Measurements from ENCODE around the genes TCAIM, ZNF197, FYCO1 and CCRL2.

- PRO-cap, result no peak
- RAMPAGE, long total RNA, 2 experiments, result no peak in any of the 2 experiments
Measured at GRCh38 chr3:43894687-43894998, 203.9 kb downstream of the ABHD5 start.

DNA sequence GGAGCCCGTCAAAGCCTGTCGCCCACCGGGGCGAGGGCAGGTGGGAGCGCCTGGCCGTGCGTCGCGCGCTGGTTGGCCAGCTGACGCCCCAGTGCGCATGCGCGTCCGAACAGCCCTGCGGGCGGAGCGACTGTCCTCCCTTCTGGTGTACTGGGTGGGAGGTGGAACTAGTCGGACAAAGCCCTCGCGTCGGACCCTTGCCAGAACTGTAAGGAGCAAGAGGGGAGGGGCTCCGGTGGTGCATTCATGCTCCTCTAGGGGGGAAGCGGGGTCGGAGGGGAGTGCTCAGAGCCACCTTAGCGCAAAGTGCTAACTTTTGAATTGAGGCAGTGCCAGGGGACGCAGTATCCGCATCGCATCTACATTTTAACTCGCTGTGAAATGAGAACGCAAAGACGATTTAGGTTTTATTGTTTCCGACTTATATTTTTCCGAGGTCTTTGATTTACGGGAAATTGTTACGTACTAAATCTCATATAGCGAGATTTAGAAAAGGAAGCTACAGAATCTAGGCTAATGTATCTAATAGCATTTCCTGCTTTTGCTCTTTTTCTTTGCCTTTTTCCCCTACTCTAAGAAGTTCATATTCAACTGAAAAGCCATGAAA lies at the start of gene TCAIM:
TSS of gene TCAIM (plus strand) at position 140 of the 607 bp plus-strand sequence.
- PRO-cap, result bidirectional peak, plus-strand start at position 148 of the sequence, minus-strand start at position 74 of the sequence
- RAMPAGE, long total RNA, 2 experiments, result start-site peak on the plus strand in 2 of 2 experiments, centred at positions 147 to 149 of the sequence, 132 to 198 reads per replicate

DNA sequence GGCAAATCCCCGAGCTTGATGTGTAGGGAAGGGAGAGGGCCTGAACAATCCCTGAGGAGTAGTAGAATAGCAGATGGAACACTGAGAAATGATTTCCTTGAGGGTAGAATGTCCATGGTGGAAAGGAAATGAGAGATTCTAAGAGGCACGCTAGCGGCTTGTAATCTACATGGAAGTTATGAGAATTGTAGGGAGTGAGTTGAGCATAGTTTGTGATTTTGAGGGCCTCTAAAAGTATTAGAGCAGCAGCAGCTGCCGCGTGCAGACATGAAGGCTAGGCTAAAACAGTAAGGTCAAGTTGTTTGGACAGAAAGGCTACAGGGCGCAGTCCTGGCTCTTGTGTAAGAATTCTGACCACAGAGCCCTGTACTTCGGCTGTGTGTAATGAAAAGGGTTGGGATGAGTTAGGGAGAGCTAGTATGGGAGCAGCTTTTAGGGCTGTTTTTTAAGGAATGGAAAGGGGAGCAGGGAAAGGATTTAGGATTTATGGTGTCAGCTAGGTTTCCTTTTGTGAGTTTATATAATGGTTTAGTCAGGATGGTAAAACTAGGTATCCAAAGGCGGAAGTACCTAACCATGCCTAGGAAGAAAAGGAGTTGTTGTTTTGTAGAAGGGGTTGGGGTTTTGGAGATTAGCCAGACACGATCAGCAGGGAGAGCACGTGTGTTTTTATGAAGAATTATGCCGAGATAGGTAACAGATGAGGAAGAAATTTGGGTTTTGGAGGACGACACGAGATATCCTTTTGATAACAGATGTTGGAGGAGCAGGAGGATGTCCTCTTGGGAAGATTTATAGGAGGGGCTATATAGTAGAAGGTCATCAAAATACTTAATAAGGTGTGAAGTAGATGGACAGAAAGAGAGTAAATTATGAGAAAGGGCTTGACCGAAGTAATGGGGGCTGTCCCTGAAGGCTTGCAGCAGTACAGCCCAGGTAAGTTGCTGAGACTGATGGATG lies 8.2 kb downstream of the TCAIM start:
- PRO-cap, result no peak
- RAMPAGE, long total RNA, 2 experiments, result no peak in any of the 2 experiments

GRCh38 chr3:44445055-44445495 lies 32.4 kb downstream of the ZNF445 start:
- PRO-cap, result no peak
- RAMPAGE, long total RNA, 2 experiments, result no peak in any of the 2 experiments

DNA sequence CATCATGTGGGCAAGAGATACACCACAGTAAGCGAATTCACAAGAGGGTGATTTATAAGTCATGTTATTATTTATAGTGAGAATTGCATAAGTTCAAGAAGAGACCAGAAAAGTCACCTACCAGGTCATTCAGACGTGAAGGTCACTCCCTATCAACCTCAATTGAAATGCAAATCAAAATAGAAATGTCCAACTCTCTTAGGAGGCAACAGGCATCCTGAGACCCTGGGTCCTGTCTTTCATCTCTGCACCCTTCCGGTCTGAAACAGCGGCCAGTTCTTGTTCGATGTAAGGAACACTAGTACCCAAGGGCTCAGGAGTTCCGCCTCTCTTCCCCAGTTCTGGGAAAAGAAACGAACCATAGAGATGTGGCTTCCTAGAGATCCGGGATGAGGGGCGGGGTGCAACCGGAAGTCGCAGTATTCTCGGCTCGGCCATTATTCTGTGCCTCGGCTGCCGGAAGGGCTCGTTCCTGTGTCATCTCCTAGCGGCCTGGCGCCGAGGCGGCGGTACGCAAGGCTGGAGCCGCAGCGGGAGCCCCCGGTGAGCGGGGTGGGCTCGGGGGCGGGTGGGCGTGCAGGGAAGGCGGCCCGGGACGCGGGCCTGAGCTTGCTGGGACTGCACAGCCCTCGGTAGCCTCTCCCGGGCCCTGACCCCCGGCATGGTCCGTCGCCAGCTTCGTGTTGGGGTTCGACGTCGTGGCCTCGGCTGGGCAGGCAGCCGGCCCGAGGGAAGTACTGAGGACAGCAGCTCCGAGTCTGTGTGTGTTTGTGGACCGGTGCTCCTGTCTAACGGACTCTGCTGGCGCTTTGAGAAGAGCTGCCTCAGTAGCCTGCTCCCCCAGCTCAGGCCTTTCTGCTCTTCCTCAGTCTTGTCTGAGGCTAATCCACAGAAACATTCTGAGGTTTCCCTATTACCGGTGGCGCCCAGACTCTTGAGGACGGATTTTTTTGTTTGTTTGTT lies at the start of gene ZNF197:
TSS of gene ZNF197 (plus strand) at position 436 of the 963 bp plus-strand sequence.
- PRO-cap, result bidirectional peak, plus-strand start at position 437 of the sequence, minus-strand start at position 341 of the sequence; unidirectional peak, minus-strand start at position 877 of the sequence
- RAMPAGE, long total RNA, 2 experiments, result start-site peak on the plus strand in 1 of 2 experiments, centred at position 482 of the sequence, 20 reads per replicate; start-site peak on the minus strand in 2 of 2 experiments, centred at positions 315 to 327 of the sequence, 21 to 23 reads per replicate

DNA sequence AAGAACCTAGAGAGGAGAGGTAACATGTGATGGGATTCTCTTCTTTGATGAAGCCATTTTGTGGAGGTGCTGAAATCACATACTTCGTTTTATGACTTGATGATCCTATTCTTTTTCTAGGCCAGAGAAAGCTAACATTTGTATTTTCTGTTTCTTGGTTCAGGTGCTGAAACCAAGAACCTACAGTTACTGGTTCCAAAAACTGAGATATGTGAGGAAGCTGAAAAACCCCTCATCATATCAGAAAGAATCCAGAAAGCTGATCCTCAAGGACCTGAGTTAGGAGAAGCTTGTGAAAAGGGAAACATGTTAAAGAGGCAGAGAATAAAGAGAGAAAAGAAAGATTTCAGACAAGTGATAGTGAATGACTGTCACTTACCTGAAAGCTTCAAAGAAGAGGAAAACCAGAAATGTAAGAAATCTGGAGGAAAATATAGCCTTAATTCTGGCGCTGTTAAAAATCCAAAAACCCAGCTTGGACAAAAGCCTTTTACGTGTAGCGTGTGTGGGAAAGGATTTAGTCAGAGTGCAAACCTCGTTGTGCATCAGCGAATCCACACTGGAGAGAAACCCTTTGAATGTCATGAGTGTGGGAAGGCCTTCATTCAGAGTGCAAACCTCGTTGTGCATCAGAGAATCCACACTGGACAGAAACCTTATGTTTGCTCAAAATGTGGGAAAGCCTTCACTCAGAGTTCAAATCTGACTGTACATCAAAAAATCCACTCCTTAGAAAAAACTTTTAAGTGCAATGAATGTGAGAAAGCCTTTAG lies 10.2 kb downstream of the ZNF35 start:
- PRO-cap, result no peak
- RAMPAGE, long total RNA, 2 experiments, result no peak in any of the 2 experiments

DNA sequence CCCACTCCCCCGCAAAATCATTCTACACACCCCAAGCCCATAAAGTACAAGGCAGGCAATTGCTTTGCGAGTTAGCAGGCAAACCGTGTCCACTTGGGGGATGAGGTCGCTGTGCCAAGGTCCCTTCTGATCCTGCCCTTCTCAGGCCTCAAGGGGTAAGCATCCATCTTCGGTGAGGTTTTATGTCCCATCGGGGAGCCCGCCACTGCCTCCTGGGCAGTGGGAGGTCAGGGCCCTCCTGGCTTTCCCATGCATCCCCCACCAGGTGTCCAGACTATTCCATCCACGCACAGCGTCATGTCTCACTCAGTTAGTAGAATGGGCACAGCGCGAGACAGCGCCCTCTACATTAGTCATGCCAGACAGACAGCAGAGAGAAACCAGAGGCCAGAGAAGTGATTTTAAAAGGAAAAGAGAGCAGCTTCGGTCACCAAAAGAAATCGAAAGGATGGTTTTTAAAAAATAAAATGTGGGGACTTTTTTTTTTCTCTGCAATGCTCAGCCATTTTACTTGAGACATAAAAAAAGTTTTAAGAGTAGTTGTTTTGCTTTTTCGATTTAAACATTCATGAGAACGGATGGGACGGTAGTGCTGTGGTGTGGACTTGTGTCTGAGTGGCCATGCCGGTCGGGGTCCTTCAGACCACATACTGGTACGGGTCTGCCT lies 49.8 kb downstream of the ZDHHC3 start:
- PRO-cap, result no peak
- RAMPAGE, long total RNA, 2 experiments, result no peak in any of the 2 experiments

- PRO-cap, result no peak
- RAMPAGE, long total RNA, 2 experiments, result no peak in any of the 2 experiments
Measured at GRCh38 chr3:45125353-45125816, 20.8 kb downstream of the CDCP1 start.

GRCh38 chr3:45516113-45516811 lies 78.3 kb upstream of the LIMD1 start:
- PRO-cap, result no peak
- RAMPAGE, long total RNA, 2 experiments, result no peak in any of the 2 experiments

DNA sequence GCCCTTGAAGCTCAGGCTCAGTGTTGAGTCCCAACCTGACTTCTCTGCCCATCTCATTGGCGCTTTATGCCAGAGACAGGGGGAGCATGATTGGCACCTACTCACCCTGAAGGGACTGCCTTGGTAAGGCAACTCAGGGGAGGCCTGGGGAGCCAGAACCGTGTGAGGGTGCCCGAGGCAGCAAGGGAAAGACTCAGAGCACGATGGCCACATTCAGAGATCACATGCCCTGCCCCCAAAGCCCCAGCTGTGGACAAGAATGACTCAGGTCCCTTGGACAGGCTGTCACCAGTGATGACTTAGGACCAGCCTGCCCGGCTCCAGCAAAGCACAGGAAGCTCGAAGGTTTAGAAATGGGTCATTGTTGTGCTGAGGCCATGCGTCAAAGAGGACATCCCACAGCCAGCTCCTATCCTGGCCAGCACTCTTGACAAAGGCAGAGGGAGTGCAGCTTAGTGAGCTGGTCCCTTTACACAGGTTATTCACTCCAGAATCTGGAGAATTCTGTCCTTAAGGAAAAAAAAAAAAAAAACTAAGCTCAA lies 49.0 kb upstream of the LIMD1 start:
- PRO-cap, result bidirectional peak, plus-strand start at position 361 of the sequence, minus-strand start at position 193 of the sequence
- RAMPAGE, long total RNA, 2 experiments, result no peak in any of the 2 experiments

DNA sequence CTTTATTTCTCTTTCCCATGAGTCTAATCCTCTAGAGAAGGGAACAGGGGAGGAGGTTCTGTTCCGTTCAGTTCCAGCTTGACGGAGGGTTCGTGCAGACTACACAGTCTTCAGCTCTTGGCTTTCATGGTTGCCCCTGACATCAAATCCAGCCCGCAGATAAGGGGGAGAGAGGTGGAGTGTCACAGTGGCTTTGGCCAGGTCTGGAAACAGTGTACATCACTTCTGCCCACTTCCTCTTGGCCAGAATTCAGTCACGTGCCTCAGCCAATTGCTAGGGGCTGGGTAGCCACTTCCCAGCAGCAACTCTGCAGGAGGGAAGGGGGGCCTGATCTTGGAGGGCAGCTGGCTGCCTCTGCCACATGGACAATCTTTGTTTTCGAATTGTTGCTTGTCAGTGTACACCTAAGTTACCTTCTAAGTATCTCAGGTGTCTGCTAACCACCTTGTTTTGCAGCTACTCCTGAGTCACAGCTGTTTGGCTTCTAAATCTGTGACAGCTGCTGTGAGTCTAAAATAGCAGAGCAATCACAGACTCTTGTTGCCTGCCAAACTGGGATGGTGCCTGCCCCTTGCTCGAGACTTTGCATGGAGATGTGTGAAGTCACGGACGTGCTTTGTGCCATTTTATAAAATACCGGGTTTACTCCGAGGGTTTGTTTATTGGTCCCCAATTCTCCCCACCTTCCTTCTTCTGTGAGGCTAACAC lies 41.0 kb upstream of the LIMD1 start:
- PRO-cap, result unidirectional peak, plus-strand start at position 70 of the sequence; unidirectional peak, minus-strand start at position 103 of the sequence; bidirectional peak, plus-strand start at position 533 of the sequence, minus-strand start at position 465 of the sequence
- RAMPAGE, long total RNA, 2 experiments, result no peak in any of the 2 experiments

GRCh38 chr3:45604141-45604655 lies 9.6 kb downstream of the LIMD1 start:
- PRO-cap, result bidirectional peak, plus-strand start at chr3:45604380, minus-strand start at chr3:45604243
- RAMPAGE, long total RNA, 2 experiments, result no peak in any of the 2 experiments

- PRO-cap, result no peak
- RAMPAGE, long total RNA, 2 experiments, result no peak in any of the 2 experiments
Measured at GRCh38 chr3:45965482-45966062, 22.3 kb downstream of the CXCR6 start.

DNA sequence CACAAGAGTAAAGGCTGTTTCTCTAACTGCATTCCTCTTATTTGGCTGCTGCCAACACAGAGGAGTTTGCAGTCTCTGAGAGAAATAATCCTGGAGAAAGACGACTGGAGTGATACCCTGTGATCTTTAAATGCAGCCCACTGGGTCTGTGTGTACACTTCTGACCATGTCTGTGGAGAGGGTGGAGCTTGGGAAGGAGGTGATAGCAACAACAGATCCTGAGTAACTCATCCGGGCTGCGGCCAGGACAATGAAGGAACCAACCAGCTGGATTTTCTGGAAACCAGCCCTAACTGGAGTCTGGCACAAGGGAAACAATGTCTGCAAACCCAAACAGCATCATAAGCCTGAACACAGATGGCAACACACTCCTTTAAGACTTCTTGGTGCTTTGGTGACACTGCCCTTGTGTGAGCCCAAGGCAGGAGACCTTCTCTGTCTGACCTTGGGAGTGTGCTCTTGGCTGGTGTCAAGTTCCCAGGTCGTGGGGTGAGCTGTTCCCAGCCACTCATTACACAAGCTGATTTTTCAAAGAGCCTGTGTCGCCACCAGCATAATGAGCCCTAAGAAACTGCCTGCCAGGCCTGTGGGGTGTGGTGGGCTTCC lies 8.0 kb downstream of the FYCO1 start:
- PRO-cap, result bidirectional peak, plus-strand start at position 234 of the sequence, minus-strand start at position 132 of the sequence
- RAMPAGE, long total RNA, 2 experiments, result no peak in any of the 2 experiments

DNA sequence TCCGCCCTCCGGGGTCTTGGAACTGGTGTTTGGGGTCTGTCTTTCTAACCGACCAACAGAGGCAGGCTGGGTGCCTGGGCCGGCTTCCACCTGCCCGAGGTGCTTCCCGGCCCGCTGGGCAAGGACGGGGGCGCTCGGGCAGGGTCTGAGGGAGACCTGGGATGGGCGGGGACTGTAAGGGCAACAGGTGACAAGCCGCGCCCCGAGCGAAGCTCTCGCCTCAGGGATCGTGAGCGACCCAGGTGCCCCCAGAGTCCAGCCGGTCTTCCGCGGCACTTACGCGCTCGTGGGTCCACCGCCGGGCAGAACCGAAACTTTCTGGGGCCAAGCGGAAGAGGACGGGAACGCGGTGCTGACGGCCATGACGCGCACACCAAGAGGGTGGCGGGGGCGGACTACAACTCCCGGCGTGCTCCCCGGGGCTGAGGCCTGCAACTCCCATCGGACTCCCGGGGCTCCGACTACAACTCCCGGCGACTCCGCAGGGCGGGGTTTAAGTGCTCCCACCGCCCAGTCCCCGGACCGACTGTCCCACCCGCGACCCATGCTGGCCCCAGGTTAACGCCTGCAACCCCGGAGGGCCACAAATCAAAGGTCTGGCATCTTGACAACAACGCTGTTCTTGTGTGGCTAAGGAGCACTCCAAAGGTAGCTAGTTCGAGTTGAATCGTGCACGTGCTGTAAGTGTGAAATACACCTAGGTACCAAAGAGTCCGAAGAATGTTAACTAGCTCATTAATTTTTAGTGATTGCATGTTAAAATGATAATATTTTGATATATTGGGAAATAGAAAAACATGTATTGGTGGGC lies at the start of gene FYCO1:
TSS of gene FYCO1 (minus strand) at position 383 of the 811 bp plus-strand sequence.
- PRO-cap, result unidirectional peak, minus-strand start at position 147 of the sequence; bidirectional peak, plus-strand start at position 513 of the sequence, minus-strand start at position 320 of the sequence
- RAMPAGE, long total RNA, 2 experiments, result start-site peak on the minus strand in 2 of 2 experiments, centred at positions 369 to 374 of the sequence, 211 to 2,423 reads per replicate

GRCh38 chr3:46089086-46090052 lies 62.1 kb upstream of the XCR1 start:
- PRO-cap, result no peak
- RAMPAGE, long total RNA, 2 experiments, result no peak in any of the 2 experiments

DNA sequence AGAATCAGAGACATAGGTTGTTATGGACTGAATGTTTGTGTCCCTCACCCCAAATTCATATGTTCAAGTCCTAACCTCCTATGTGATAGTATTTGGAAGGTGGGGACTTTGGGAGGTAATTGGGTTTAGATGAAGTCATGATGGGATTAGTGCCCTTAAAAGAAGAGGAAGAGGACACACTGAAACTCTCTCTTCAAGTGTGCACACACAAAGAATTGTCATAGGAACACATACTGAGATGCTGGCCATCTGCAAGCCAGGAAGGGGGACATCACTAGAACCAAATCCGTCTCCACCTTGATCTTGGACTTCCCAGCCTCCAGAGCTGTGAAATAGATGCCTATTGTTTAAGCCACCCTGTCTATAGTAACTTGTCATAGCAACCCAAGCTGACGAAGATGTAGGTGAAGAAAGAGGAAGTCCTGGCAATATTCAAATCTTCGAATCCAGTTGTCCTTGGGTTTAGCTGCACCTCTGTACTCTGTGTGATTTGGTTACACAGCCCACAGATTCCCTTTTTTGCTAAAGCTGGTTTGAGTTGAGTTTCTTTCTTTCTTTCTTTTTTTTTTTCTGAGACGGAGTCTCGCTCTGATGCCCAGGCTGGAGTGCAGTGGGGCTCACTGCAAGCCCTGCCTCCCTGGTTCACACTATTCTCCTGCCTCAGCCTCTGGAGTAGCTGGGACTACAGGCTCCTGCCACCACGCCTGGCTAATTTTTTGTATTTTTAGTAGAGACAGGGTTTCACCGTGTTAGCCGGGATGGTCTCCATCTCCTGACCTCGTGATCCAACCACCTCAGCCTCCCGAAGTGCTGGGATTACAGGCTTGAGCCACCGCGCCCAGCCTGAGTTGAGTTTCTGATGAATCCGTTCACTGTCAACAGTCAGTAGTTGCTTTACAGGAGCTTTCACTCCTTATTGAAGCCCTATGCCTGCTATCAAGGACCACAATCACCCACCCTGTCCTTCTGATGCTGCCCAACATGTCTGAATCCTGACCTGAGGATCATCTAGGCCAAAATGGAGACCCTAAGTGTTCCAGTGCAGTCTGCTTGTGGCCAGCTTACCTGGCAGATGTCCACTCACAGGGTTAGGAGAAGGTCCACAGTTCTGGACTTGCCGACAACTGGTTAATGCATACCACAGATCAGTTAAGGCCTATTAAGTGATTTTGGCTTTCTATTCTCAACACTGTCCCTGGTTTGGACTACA lies 68.2 kb upstream of the XCR1 start:
- PRO-cap, result no peak
- RAMPAGE, long total RNA, 2 experiments, result no peak in any of the 2 experiments

DNA sequence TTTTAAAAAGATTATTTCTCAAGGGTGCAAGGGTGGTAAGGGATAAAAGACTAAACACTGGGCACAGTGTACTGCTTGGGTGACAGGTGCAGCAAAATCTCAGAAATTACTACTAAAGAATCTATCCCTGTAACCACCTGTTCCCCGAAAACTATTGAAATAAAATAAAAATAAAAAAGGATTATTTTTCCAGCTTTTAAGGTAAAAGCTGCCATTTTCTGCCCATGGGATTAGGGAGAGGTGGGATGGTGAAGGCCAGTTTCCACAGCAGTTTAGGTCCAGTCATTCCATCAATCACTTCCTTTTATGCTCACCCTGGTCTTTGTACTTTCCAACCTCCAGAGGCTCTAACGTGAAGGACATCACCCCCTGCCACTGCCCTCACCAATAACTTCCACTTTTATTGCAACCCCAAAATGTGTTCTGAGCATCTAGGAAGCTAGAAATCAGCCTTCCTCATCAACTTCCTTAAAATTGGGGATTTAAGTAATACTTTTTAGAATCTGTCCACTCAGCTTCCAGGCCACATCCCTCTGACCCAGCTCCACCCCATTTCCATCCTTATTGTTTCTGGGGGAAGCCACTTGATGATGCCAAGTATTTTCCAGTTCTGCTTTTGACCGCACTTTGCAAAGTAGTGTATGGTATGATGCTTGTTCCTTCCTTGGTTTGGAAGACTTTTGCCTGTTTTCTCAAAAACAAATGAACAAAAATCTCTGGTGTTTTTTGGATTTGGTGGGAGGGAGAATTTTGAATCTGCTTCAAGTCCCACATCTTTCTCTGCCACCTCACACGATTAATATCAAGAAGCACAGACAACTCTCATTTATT lies 73.5 kb upstream of the XCR1 start:
- PRO-cap, result no peak
- RAMPAGE, long total RNA, 2 experiments, result no peak in any of the 2 experiments

DNA sequence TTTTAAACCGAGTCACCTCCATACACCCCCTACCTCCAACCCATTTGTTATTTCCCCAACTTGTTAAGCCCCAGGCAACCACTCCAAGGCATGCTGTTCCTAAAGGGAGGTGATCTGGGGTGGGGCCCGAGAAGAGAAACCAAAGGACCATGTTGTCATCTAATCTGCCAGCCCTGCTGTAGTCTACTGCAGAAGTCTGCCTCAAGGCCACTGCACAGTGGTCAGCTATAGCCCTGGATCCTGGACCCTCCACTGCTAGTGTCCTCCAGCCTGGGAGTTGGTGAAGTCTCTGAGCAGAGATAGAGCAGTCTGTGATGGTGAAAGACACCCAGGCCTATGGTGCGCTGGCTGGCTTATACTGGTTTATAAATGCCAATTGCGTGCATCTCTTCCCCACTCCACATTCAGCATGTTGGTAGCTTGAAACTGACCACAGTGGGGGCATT lies 1.5 kb downstream of the CCR1 start:
- PRO-cap, result no peak
- RAMPAGE, long total RNA, 2 experiments, result no peak in any of the 2 experiments

GRCh38 chr3:46406921-46407894 lies at the start of gene CCRL2:
CCRL2 (plus strand) TSS chr3:46407259.
- PRO-cap, result bidirectional peak, plus-strand start at chr3:46407206, minus-strand start at chr3:46407073; unidirectional peak, minus-strand start at chr3:46407454
- RAMPAGE, long total RNA, 2 experiments, result start-site peak on the plus strand in 1 of 2 experiments, at chr3:46407253-46407271 at its widest, 19 reads per replicate; start-site peak on the minus strand in 1 of 2 experiments, at chr3:46407056-46407061 at its widest, 7 reads per replicate

Measured in right atrium auricular region (tissue), 2 donors.